ENCODE data around the gene CARD11.

DNA sequence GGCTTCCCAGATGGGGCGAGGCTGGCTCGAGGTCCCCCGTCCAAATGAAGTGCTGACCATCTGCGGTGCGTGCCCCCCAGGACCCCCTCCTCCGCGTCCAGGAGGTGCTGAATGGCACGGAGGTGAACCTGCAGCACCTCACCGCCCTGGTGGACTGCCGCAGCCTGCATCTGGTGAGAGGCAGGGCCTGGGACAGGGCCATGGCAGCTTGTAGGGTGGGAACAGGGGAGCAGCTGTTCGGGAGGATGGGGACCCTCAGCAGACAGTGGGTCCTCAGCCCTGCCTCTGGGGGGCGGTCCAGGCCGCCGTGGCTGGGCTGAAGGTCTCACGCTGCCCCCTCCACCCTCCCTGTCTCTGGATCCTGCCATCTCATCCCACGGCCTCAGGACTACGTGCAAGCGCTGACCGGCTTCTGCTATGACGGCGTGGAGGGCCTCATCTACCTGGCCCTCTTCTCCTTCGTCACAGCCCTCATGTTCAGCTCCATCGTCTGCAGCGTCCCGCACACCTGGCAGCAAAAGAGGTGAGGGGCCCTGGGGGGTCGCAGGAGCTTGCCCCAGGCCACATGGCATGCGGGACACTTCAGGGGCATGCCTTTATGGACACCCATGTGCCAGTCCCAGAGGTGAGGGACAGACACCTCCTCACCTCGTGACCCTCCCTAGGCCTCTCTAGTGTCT, 24.4 kb downstream of the TTYH3 start:
- RRBS, 2 experiments: no CpG with 5 or more reads among the region's 28 CpGs

GRCh38 chr7:2710259-2710820, 22.3 kb downstream of the AMZ1 start:
- RRBS, 2 experiments: no CpG with 5 or more reads among the region's 14 CpGs

- RRBS, 2 experiments: no CpG with 5 or more reads among the region's 5 CpGs
Observed at GRCh38 chr7:2763762-2763978, 75.7 kb downstream of the AMZ1 start.

DNA sequence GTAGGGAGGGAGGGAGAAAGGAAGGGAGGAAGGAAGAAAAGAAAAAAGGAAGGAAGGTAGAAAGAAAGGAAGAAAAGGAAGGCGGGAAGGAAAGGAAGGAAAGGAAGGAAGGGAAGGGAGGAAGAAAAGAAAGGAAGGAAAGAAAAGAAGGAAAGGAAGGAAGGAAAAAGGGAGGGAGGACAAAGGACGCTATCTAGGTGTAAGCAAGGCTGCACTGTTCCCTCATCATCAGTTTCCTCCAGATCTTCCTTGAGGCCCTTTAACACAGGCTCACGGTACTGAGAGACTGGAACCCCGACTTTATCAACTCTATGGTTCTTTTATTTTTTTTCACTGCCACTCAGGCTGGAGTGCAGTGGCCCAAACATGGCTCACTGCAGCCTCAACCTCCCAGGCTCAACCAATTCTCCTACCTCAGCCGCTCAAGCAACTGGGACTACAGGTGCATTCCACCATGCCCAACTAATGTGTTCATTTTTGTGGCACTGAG, 2.1 kb downstream of the GNA12 start:
- RRBS, 2 experiments: no CpG with 5 or more reads among the region's 5 CpGs

- RRBS, 2 experiments: 17 to 33% methylated on average over 11 of the region's 46 CpGs
Observed at GRCh38 chr7:3043514-3044208, at the start of gene CARD11. TSS of gene CARD11 (minus strand) at chr7:3043867.

DNA sequence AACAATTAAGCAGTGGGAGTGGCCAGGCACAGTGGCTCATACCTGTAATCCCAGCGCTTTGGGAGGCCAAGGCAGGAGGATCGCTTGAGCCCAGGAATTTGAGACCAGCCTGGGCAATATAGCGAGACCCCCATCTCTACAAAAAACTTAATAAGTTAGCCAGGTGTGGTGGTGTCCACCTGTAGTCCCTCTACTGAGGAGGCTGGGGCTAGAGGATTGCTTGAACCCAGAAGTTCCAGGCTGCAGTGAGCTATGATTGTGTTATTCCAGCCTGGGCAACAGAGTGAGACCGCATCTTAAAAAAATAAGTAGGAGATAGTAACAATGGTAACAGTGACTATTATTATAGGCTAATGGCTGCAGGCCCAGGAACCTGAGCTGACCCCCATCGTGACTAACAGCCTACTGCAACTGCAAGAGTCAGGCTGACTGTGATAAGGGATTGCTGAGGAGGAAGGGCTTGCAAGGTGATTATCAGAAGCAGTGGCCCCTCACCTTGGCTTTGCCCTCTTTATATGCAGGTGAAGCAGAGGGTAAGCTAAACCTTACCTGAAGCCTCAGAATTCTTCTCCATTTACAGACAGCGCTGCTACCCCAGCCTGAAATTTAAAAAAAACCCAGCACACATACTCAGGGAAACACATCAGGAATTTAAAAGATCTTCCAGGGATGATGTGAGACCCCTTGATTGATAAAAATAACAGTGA, 84.0 kb upstream of the SDK1 start:
- RRBS, 2 experiments: no CpG with 5 or more reads among the region's 6 CpGs

- RRBS, 2 experiments: no CpG with 5 or more reads among the region's 3 CpGs
Observed at GRCh38 chr7:3337537-3338054, 36.5 kb downstream of the SDK1 start.

- RRBS, 2 experiments: no CpG with 5 or more reads among the region's 5 CpGs
Observed at GRCh38 chr7:3436735-3437312, 135.8 kb downstream of the SDK1 start.

DNA sequence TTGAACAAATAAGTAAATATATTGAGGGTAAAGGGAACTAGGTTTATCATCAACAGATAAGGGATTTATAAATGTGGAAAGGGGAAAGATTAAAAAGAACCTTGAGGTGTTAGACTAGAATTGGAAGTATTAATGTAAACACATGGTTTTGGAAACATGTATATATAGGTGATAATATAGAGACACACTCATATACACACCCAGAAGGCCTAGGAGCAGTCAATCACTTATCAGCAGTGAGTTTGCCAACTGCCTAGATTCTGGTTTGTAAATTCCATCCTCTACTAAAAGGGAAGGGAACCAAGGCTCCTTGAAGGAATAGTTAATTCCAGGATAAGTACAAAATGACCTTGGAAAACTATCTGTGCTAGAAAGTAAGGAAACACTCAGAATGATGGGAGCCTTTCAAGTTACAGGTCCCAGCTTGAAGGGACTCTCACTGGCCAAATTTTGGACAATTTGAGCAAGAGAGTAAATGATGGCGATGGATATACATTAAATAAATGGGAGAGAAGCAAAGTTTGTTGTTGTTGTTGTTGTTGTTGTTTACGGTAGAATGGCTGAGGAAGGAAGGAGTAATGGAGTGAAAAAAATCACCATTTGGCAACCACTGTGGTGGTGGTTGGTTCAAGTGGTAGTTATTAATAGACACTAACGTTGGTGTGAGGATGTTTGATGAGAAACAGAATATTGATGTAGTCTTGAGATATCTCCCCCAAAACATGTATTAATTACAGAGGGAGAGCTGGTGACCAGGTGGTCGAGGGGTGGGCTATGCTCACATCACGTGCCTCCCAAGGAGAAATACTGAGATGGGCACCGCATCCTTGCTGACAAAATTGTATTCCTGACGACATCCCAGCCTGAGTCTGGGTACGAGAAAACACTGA, 228.2 kb downstream of the SDK1 start:
- RRBS, 2 experiments: no CpG with 5 or more reads among the region's 8 CpGs

GRCh38 chr7:3725089-3725609, 424.1 kb downstream of the SDK1 start:
- RRBS, 2 experiments: no CpG with 5 or more reads among the region's 3 CpGs

GRCh38 chr7:4641546-4642465, 40.3 kb upstream of the FOXK1 start:
- RRBS, 2 experiments: under 1 to 1% methylated on average over 59 to 64 of the region's 111 CpGs

DNA sequence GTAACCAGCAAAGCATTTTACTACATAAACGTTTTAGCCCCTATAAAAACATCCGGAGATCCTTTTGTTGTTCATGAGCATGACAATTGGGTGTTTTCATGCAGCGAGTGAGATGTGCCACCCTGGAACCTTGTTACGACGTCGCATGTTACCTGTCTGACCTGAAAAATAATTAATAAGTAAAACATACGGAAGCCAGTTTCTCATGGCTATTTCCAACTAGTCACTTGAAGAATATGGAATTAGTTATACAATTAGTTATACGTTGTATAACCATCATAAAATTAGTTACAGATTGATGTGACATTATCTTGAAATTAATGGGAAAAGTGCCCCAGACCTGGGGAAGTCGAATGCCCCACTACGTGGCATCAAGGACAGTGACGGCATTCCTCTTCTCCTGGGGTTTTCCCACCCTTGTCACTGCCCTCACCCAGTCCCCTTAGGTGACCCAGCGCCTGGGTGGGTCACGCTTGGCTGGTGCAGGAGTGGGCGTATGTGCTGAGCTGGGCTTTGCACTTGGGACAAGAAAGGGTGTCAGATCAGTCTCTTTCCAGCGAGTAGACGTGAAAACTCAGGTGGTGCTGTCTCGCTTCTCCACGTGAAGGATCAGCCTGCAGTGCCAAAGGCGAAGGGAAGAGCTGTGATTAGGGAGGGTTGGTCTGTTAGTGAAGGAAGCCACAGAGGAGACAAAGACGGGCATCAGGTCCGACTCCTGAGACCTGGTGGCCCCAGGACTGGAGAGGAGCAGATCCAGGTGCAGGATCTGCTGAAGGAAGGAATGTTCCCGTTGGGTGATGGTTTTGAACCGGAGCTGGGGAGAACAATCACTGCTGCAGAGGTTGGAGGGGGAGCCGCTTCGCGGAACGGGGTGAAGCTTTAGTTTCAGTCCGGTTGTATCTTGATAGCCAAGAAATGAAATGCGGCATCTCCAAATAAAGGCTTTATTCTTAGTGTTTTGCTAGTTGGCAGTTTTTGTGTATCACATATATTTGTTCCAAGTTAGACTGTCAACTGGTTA, 7.6 kb downstream of the FOXK1 start:
- RRBS, 2 experiments: 97 to 98% methylated on average over 5 of the region's 29 CpGs

GRCh38 chr7:4715179-4715886, 33.2 kb downstream of the FOXK1 start:
- RRBS, 2 experiments: 95 to 97% methylated on average over 5 of the region's 30 CpGs

DNA sequence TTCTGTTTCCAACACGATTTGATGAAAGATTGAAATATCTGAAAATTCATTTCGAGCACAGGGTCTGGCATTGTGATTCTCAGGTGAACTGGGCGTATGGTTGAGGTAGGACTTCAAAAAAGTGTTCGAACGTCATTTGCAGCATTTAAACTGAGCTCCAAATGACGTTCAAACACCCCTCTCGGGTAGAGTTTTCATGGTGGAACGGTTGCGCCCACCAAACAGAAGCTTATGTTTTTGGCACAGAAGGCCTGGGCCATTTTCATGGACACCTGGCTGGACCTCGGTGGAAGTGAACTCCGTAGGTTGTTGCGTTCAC, 17.0 kb upstream of the AP5Z1 start:
- RRBS, 2 experiments: no CpG with 5 or more reads among the region's 12 CpGs

DNA sequence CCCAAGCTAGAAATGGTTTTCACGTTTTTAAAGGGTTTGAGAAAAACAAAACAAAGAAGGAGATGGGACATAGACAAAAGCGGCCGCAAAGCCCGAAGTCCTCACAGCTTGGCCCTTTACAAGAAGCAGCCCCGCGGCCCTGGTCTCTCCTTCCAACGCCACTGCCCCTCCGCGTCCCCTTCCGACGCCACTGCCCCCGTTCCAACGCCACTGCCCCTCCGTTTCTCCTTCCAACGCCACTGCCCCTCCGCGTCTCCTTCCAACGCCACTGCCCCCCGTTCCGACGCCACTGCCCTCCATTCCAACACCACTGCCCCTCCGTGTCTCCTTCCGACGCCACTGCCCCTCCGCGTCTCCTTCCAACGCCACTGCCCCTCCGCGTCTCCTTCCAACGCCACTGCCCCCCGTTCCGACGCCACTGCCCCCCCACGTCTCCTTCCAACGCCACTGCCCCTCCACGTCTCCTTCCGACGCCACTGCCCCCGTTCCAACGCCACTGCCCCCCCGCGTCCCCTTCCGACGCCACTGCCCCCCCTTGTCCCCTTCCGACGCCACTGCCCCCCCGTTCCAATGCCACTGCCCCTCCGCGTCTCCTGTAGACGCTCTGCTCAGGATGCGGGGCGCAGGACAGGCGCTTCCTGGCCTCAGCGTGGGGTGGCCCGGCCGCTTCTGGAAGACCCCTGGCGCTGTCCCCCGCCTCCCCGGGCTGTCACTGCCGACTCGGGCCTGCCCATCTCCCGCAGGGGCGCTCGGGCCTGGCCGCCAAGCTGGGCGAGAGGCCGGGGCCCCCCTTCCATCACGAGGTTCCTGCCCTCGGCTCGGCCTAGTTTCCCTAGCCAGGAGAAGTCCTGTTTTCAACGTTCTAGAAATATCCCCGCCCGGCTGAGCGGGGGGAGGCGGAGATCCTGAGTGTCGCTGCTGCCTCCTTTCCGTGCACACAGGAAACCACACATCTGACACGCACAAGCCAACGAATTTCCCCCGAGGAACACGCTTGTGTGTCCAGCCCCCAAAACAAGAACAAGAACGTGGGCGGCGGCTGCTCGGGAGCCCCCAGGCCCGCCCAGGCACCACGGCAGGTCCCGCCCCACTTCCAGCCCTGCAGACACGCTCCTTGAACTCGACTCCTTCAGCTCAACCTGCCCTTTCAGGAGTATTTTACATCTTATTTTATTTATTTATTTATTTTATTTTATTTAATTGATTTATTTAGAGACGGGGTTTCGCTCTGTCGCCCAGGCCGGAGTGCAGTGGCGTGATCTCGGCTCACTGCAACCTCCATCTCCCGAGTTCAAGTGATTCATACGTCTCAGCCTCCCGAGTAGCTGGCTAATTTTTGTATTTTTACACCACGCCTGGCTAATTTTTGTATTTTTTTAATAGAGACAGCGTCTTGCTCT, 33.6 kb downstream of the AP5Z1 start:
- RRBS, 2 experiments: 44 to 50% methylated on average over 17 of the region's 101 CpGs

GRCh38 chr7:5088498-5088864, 42.8 kb downstream of the RBAK start:
- RRBS, 2 experiments: no CpG with 5 or more reads among the region's 8 CpGs

DNA sequence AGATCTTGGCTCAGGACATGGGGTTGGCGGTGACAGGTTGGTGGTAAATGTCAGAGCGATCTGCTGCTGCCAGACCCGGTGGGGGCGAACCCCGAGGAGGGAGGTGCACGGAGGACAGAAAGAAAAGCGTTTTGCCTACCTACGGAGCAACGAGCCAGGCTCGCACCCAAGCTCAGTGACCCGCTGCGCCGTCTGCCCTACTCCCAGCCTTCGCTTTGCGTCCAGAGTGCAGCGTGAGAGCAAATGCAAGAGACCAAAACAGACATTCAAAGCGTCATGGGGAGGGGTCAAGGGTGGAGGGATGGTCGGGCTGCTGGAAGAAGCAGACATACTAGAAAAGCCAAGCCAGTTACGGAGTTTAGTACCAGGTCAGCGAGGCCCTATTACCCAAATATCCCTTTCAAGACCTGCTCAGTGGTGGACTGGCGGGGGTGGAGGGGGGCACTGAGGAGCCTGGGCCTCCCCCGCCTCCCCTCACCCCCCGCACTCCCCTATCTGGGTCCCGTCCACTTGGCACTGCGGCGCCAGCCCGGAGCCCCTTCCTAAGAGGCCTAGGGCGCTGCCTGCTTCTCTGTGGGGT, 66.8 kb downstream of the SLC29A4 start:
- RRBS, 2 experiments: no CpG with 5 or more reads among the region's 28 CpGs

DNA sequence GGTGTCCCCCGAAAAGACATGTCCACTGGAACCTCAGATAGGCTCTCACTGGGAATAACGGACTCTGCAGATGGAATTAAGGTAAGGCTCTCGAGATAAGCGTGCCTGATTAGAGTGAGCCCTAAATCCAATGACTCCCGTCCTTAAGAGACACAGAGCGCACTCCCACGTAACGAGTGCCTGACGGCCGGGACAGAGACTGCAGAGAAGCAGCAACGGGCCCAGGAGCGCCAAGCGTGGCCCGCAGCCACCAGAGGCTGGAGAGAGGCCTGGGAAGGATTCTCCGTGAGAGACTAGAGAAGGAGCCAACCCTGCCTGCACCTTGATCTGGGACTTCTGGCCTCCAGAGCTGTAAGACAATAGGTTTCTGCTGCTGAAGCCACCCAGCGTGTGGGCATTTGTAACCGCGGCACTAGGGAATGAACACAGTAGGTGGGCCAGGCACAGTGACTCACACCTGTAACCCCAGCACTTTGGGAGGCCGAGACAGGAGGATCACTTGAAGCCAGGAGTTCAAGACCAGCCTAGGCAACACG, 20.1 kb upstream of the TNRC18 start:
- RRBS, 2 experiments: no CpG with 5 or more reads among the region's 20 CpGs

GRCh38 chr7:5491938-5492560, 21.6 kb downstream of the FBXL18 start:
- RRBS, 2 experiments: no CpG with 5 or more reads among the region's 18 CpGs

DNA sequence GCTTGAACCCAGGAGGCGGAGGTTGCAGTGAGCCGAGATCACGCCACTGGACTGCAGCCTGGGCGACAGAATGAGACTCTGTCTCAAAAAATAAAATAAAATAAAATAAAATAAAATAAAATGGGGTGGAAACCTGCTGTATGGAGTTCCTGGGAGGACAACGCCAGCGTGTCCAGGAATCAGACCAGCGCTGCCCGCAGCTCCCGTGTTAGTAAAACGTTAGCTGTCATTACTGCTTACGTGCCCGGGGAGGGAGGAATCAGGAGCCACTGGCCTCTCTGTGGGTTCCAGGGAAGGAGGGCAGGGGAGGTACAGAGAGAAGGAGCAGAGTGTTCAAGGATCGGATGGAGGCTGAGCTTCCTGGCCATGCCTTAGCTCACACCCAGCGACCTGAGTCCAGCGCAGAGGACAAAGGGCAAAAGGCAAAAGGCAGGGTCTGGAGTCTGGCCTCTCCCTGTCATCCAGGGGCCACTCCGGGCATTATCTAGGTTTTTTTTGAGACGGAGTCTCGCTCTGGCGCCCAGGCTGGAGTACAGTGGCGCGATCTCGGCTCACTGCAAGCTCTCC, 22.2 kb upstream of the ACTB start:
- RRBS, 2 experiments: no CpG with 5 or more reads among the region's 22 CpGs

All from LNCaP clone FGC (cell line).